Neural progenitor cell (in vitro differentiated cells): ENCODE data around the gene WNT7A.

GRCh38 chr3:11612383-11613078 is 31.2 kb downstream of the VGLL4 start:
- RAMPAGE, long total RNA: no peak

GRCh38 chr3:11720072-11721055 is 76.6 kb upstream of the VGLL4 start:
- RAMPAGE, long total RNA: no peak

DNA sequence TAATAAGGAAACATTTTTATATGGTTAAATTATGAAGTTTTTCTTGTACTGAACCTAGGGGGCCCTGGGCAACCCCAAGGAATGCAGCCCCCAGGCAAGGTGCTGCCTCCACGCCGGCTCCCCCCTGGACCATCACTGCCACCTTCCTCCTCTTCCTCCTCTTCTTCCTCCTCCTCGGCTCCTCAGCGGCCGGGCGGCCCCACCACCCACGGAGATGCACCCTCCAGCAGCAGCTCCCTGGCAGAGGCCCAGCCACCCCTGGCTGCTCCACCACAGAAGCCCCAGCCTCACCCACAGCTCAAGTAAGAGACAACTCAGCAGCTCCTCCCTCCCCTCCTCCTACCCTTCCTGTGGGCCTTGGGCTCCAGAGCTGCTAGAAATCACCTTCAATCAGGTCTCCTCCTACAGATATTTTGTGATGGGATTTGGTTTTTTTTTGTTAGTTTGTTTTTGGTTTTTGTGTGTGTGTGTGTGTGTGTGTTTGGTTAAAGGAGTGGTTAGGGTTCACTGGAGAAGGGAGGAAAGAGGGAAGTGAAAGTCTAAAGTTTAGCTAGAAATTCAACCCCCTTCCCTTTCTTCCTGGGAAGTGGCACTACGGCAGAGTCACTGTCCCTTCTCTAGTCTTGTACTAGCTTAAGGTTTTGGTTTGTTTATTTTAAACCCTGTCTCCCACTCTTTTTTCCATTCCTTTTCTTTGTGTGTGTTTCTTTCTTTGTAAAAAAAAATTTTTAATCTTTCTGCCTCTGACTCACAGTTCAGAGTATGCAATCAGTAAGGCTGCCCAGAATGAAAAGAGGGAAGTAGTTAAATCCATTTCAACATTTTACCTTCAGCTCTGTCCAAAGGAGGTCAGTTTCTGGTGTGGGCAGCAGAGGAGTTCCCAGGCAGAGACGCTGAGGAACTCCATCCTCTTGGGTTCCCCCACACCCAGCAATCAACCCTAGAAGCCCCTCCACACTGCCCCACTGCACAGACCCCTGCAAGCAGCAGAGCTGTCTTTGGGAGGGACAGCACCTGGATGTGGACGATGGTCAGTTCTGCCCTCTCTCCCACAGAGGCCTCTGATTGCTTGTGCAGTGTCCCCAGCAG is 28.9 kb upstream of the TIMP4 start:
- RAMPAGE, long total RNA: no peak

DNA sequence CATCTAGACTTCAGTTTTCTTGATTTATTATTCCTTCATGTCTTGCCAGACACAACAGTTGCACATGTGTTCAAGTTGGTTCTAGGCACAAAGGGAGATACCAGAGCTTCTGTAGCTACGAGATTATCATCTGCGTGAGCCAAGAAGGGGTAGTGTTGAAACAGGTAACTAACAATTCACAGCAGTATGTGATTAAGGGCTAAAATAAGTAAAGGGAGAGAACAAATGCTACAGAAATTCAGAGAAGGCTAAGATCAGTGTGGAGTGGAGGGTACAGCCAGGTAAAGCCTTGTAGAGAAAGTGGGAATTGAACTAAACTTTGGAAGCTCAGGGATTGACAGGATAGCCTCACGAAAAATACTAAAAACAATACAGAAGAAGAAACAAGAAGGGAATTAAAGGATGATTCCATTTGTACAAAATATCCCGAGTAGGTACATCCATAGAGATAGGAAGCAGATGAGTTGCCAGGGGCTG is 13.0 kb downstream of the PPARG start:
- RAMPAGE, long total RNA: no peak

- RAMPAGE, long total RNA: no peak
Observed at GRCh38 chr3:12441119-12441634, 43.1 kb upstream of the TSEN2 start.

GRCh38 chr3:12585064-12585811 is 28.4 kb downstream of the MKRN2 start:
- RAMPAGE, long total RNA: no peak

DNA sequence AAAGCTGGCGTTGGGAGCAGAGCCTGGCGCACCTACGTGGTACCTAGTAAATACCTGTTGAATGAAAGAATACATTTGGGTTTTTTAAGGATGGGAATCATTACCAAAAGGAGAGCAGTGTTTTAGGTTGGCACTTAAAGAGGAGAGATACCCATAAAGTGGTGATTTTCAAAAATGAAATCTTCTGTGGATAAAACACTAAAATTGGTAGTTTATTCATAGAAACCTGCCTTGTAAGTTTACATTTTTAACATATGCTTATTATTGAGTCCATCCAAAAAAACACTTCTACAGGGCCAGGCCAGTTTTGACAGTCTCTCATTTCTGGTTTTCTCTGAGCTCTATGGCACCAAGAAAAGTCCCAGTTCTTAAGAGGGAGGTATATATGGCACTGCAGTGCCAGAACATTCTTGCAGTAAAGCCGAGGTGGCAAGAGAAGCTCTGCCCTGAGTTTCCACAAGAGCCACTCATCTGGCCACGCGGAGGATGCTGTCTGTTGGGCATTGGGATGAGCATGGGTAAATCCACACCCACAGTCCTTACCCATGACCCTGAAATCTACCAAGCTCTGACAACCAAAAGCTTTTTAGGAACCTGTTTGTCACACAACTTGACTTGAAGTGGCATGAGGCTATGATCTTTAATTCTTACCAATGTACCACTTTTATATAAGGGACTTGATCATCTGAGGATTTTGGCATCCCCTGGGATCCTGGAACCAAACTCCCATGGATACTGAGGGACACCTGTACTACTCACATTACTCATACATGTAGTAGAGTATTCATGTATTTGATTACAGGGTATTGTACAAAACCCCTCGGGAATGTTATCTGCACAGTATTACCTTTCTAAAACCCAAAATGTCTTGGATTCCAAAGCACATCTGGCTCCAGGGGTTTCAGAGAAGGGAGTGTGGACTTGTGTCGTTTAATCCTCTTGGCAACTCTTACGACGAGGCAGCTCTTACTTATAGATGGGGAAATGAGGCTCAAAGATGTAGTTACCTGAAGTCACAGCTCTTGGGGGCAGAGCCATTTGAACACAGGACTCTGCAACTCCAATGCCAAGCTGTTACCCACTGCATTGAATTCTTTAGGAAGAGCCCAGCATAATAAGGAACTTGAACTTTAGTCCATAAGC is 9.0 kb downstream of the RPL32 start:
- RAMPAGE, long total RNA: no peak

DNA sequence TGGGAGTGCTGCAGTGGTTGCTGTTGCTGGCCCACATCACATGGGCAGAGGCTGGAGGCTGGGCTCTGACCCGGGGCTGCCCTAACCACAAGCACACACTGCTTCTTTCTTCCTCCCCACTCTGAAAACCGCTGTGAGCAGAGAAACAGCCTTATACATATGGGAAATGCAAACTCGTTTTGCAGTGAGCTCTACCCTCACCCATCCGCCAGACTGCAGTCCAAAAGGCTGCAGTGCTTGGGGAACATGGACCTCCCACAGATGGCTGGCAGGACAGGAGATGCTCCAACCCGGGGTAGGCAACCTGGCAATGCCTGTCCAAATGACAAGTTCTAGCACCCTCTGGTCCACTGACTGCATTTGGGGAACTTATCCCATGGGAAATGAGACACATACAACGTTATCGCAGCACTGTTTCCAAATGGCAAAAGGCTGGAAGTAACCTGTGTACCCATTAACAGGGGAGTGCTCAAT is 75.0 kb upstream of the RPL32 start:
- RAMPAGE, long total RNA: no peak

DNA sequence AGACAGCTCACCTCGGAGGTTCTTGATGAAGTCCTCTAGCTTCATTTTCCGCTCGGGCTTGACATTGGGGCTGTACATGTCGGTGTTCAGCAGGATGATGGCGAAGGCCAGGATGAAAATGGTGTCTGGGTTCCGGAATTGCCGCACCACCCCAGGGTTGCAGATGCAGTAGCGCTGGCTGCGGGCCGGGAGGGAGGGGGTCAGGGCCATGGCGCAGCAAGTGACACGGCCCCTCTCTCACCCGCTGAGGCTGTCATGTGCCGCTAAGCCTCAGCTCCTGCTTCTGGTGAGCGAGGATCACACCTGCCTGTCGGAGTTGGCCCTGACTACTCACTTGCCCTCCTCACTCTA is 79.0 kb upstream of the RPL32 start:
- RAMPAGE, long total RNA: no peak

- RAMPAGE, long total RNA: no peak
Observed at GRCh38 chr3:12926570-12927076, 85.3 kb upstream of the RPL32 start.

- RAMPAGE, long total RNA: no peak
Observed at GRCh38 chr3:12960315-12961265, 112.6 kb downstream of the IQSEC1 start.

DNA sequence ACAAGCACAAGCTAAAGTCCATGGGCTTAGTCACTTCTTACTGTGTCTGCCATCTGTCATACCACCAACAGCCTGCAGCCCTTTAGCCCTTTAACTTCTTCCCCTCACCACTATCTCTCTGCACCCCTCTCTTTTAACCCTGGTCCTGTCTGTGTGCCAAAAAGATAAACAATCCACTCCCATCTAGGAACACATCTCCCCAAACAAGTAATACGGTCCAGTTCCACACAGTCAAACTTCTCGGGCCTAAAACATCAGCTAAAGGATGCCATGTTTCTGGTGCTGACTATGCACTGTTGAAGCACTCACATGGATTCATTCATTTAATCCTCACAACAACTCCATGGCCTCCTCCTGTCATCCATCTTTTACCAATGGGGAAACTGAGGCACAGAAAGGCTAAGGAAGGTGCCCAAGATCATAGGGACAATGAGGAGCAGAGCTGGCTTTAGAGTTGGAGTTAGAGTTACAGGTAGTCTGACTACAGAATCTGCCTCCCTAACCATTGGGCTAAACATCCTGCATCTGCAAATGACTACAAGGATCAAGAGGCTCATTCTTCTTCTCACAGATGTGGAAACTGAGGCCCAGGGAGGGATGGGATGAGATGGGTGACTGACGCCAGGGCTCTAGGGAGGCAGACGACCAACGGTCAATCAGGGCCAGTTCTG is 111.6 kb downstream of the IQSEC1 start:
- RAMPAGE, long total RNA: no peak

- RAMPAGE, long total RNA: no peak
Observed at GRCh38 chr3:12992404-12992983, 80.7 kb downstream of the IQSEC1 start.

- RAMPAGE, long total RNA: no peak
Observed at GRCh38 chr3:12993639-12994598, 79.3 kb downstream of the IQSEC1 start.

DNA sequence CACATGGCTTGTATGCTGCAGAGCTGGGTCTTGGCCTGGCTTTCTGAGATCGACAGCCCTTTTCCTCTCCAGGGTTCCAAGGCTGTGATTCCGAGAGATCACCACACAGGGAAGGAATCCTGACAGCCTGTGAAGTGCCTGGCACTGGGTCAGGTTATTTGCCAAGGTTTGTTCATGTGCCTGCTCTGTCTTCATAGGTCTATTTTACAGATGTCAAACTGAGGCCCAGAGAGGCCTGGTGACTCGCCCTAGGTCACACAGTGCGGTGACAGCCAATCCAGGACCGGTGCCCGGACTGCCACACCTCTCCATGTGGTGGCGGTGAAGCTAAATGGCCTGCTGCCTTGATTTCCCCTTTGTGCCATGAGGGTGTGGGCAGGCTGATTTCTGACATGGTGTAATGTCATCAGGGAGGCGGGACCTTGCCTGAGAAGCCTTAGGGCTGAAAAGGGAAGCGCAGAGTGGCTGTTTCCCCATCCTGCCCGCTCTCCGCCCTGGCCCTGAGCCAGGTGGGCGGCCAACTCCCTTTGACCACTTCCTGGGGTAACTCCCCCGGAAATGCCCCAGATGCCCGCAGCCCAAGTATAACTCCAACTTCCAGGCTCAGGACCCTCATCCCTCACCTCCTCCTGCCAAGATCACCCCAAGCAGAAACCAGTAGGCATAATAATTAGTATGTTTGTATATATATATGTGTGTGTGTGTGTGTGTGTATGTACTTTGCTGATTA is 64.1 kb downstream of the IQSEC1 start:
- RAMPAGE, long total RNA: no peak

GRCh38 chr3:13021581-13022945 is 51.2 kb downstream of the IQSEC1 start:
- RAMPAGE, long total RNA: no peak

DNA sequence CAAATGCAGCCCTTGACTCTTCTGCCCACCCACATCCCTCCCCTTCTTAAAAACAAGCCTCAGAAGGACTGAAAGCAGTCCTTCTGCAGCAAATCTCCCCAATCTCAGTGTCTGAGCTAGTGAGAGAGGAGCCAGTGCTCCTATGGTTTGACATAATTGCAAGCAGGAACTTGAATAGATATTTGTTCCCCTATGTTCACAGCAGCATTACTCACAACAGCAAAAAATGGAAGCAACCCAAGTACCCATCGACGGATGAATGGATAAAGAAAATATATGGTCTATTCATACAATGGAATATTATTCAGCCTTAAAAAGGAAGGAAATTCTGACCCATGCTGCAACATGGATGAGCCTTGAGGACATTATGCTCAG is 18.3 kb upstream of the FBLN2 start:
- RAMPAGE, long total RNA: no peak

DNA sequence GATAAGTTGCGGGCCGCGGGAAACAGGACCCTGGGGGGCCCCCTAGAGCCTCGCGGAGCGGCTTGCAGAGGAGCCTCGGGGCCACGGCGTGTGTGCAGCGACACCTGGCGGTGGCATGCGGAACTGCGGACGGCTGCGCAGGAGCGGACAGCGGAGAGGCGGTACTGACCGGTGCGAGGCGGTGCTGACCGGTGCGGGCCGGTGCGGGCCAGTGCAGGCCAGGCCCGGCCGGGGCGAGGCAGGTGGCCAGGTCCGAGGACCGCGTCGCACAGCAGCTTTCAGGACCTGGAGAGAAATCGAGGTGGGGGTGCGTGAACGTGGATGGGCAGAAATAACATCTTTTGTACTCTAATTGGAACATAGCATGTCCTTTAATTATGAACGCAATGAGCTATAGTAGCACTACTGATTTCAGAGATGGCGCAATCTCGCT is 101.6 kb downstream of the FBLN2 start:
- RAMPAGE, long total RNA: no peak

DNA sequence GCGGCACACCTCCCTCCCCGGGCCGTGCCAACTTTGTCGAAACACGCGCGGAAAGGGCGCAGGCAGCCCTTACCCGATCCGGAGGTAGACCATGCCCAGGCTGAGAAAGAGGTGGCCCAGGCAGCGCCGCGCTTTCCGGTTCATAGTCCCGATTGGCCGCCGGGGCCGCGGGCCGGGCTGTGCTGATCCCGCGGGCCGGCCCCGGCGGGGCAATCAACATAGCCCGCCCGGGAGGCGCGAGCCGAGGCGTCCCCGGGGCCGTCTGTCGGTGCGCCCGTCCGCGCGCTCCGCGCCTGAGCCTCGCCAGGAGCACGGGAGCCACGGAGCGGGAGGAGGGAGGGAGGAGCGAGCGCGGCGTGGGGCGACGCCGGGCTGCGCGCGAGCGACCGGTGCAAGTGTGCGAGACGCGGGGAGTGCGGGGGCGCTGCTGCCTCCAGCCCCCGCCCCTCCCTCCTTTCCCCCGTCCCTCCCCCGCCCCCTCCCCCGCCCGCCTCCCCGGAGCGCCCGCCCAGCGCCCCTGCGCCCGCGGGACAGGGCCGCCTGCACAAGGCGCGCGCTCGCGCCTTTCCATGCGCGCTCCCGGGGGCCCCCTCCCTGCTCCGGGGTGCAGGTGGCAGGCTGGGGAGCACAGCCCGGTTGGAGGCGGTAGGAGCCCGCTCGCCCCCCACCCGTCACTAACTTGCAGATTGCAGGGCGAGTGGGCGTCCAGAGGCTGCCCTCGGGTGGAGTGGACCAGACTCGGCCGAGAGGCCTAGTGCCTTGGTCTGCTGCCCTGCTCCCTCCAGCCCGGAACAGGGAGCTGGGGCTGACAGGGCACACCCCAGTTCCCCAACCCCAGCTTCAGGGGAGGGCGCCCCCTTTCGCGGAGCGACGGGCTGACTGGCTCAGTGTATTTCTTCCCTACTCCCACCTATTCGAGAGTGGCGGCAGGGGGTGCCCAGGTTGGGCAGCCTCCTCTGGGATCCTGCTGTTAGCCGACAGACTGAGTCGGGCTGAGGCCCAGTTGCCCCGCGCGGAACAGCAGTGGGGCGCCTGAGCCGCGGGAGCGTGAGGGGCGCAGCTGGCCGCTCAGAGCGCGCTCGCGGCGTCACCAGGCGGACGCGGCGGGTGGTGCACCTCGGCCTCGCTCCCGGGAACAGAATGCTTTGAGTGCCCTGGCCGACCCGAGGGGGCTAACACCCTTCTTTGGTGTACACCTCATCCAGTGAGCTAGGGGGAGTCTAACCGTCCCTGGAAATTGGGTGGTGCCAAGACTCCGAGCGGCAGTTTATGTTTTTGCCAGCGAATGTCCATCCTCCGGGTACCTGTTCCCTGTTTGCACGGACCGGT is at the start of gene WNT7A:
WNT7A (minus strand) TSS at position 399 of the 1,329 bp plus-strand sequence.
- RAMPAGE, long total RNA: no peak

DNA sequence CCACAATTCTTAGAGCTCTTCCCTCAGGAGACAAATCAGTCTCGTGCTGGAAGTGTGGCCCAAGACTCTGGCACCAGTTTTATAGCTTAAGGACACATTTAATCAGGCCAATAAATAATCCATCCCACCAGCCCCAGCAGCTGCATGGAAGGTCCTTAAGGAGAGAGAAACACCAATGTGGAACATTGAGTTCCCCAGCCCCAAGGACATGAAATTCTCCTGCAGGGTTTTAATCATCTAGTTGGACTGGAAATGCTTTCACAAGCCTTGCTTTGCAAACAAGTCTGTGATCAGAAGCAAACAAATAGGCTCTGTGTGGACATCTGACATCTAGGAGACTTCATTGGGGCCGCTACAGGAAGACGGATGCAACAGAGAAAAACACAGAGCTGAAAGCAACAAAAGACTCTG is 70.4 kb downstream of the LSM3 start:
- RAMPAGE, long total RNA: no peak